Measurements from ENCODE around the gene ANAPC5.

- RRBS = no CpG with 5 or more reads among the region's 12 CpGs
These were observed 5.7 kb downstream of the OASL start for GRCh38 chr12:121033362-121033773.

GRCh38 chr12:121138334-121138741, 5.7 kb downstream of the P2RX7 start:
- RRBS = no CpG with 5 or more reads among the region's 5 CpGs

DNA sequence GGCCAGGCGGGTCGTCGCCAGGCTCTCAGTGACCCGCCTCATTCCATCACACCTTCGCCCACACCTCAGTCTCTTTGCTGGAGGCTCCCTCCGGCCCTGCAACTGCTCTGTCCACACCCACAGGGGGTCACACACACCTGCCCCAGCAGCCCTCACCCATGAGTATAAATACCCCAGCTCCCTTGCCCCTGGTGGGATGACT, 23.1 kb downstream of the CAMKK2 start:
- RRBS = no CpG with 5 or more reads among the region's 6 CpGs

- RRBS = no CpG with 5 or more reads among the region's 22 CpGs
These were observed 17.0 kb downstream of the CAMKK2 start for GRCh38 chr12:121279349-121280104.

- RRBS = no CpG with 5 or more reads among the region's 1 CpG
These were observed 1.4 kb downstream of the CAMKK2 start for GRCh38 chr12:121295238-121295379.

GRCh38 chr12:121308236-121308738, 11.8 kb upstream of the CAMKK2 start:
- RRBS = no CpG with 5 or more reads among the region's 9 CpGs

GRCh38 chr12:121326946-121327840, 25.0 kb downstream of the ANAPC5 start:
- RRBS = no CpG with 5 or more reads among the region's 24 CpGs

- RRBS = no CpG with 5 or more reads among the region's 65 CpGs
These were observed at the start of gene ANAPC5 for GRCh38 chr12:121351741-121352983. Gene ANAPC5 (minus strand): TSS chr12:121352411.

GRCh38 chr12:121417588-121418488, 17.9 kb downstream of the RNF34 start:
- RRBS = no CpG with 5 or more reads among the region's 15 CpGs

DNA sequence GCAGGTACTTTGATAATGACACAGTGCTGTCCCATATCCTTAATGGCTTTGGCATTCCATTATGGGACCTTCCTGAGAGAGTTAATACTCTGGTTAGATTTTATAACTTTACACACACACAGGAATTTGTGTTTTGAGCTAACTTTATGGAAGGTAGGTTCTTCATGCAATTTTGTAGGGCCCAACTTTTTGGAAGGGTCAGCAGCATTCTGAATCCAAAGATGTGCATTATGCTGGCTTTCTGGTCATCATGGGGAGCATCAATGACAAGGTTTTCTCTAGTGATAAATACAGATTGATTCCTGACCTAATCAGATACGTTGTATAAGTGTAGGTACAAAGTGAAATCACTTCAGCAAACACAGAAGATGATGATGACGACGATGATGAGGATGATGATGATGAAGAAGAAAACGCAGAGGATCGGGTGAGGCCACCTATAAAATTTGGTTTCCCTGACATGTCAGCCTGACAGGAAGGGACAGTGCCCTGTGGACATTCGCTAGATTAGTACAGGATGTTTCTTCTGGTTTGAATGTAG, 20.1 kb downstream of the RNF34 start:
- RRBS = no CpG with 5 or more reads among the region's 6 CpGs

GRCh38 chr12:121444995-121445628, 45.2 kb downstream of the RNF34 start:
- RRBS = no CpG with 5 or more reads among the region's 12 CpGs

DNA sequence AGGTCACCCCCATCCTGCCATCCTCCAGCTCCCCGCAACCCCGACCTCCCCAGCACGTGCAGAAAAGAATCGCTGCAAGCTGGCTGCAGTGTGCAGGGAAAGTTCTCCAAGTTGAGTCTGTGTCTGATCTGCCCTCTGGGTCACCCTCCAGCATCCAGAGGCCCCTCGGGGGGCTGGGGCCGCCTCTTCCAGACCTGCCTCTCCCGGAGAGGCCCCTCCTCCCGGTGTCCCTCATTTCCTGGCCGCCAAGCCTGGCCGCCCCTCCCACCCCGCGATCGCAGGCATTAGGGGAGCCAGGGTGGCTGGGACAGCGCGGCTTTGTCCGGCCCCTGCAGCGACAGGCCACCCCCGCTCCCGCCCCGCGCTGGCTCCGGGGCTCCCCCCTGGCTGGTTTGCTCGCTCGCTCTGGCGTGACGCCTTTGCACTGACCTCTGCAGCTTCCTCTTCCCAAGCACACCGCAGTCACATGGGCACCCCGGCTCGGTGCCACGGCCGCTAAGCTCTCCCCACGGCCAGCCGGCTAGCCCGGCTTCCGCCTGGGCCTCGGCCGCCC, 43.9 kb downstream of the KDM2B start:
- RRBS = 2% methylated on average over 21 of the region's 37 CpGs

DNA sequence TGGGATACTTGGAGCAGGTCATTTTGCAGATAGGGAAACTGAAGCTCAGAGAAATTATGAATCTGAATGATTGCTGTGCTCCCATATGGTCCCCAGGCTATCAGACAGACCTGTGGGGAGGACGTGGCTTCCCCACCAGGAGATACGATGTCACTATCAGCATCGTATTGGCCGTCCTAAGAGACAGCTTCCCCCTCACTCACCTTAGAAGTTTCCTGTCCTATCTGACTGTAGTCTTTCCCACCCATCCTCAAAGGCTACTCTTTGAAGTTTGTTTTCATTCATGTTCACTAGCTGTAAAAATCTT, 813 bp upstream of the KDM2B start:
- RRBS = no CpG with 5 or more reads among the region's 4 CpGs

DNA sequence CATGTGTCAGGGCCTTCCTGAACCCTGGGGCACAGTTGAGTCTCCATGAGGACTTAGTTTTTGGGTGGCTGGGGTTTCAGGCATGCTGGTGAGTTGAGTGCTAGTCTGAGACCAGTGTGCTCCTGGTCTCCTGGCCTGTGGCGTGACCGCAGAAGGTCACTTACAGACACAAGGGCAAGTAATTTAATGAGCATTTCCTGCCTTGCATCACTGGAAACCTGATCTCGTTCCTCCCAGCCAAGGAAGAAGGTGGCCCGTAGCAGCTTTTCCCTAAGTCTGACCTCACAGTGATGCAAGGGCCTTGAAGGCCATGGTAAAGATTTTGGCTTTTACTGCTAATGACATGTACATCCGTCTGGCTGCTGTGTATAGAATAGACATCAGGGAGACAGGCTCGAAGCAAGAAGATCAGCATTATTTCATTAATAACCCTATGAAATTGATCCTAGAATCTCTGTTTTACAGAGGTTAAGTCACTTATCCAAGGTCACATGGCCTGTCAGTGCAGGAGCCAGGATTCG, 4.5 kb downstream of the TMEM120B start:
- RRBS = no CpG with 5 or more reads among the region's 7 CpGs

- RRBS = no CpG with 5 or more reads among the region's 11 CpGs
These were observed 23.6 kb downstream of the RHOF start for GRCh38 chr12:121769763-121770366.

DNA sequence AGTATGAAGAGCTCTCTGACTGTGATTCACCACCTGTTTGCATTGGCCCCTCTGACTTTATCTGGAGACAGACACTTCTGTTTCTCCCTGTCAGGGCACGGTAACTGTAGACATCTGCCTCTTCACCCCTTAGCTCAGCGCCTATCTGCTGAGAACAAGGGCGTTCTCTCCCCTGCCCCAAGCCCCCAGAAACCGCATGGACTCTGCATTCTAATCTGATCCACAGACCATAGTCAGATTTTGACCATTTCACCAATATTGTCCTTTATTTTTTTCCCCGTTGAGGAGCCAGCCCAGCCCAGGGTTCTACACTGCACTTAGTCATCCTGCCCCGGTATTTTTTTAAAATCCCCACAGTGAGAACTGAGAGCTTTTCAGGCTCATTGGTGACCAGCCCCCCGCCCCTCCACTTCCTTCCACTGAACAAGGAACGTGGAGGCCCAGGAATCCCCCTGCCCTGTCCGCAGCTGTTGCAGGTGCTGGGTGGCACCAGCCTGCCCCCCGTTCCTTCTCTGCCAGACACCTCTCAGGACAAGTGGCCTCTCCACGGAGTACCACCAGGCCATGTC, 11.3 kb downstream of the RHOF start:
- RRBS = no CpG with 5 or more reads among the region's 11 CpGs

DNA sequence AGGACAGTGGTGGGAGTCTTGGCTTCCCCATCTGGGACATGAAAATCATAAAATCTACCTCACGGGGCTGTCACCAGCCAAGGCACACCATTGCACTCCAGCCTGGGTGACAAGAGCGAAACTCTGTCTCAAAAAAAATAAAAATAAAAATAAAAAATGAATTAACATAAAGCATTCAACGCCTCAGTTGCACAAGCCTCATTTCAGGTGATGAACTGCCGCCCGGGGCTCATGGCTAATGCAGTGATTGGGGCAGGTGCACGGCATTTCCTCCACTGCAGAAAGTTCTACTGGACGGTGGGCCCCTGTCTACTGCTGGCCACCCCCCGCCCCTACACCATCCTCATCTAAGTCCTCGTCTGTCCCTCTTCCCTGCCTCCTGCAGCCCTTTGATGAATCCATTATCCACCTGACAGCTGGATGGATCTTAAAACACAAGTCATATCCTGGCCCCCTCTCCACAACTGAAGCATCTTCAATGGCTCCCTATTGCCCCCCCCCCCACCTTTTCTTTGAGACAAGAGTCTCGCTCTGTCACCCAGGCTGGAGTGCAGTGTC, 10.6 kb downstream of the RHOF start:
- RRBS = no CpG with 5 or more reads among the region's 10 CpGs

- RRBS = 4% methylated on average over 3 of the region's 31 CpGs
These were observed 3.4 kb downstream of the RHOF start for GRCh38 chr12:121789716-121790887.

DNA sequence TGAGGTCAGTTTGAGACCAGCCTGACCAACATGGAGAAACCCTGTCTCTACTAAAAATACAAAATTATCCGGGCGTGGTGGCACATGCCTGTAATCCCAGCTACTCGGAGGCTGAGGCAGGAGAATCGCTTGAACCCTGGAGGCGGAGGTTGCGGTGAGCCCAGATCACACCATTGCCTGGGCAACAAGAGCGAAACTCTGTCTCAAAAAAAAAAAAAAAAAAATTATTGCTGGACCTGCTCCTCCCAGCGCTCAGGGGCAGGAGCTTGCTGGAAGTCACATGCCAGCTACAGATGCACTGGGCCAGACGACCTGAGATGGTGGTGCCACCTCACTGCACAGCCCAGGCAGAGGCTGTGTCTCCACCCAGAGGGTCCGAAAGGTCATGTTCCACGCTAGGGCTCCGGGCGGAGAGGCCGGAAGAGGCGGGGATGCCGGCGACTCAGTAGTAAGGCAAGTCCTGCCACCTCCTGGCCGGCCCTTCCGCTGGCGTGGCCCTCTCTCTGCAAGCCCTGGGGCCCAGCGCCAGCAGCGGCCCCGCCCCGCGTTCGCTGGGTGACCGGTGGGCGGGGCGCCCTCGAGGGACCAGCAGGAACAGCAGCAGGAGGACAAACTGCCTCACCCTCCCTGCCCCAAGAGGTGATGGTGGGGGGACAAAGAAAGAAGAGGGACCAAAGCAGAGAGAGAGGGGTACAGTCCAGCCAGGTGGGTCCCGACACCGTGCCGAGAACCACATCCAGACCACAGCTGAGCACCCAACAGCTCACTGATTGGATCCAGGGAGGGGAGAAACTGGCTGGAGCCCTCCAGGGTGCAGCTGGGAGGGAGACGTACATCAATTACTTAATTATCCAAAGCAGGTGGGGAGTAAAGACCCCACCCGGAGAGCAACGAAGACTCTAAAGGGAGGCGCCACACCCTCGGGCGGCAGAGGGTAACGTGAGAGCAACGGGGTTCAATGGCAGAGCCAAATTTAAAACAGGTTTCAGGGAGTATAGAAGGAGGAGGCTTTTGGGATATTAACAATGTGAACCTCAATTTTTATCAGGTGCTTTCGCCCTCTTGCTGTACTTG, 3.7 kb upstream of the RHOF start:
- RRBS = no CpG with 5 or more reads among the region's 42 CpGs

GRCh38 chr12:121819267-121819883, 15.6 kb downstream of the SETD1B start:
- RRBS = no CpG with 5 or more reads among the region's 21 CpGs